ENCODE measurements around a stretch of chr11.

GRCh38 chr11:32566527-32567001, 17.1 kb upstream of the EIF3M start:
- PRO-cap = no peak
- RAMPAGE, long total RNA = no peak

DNA sequence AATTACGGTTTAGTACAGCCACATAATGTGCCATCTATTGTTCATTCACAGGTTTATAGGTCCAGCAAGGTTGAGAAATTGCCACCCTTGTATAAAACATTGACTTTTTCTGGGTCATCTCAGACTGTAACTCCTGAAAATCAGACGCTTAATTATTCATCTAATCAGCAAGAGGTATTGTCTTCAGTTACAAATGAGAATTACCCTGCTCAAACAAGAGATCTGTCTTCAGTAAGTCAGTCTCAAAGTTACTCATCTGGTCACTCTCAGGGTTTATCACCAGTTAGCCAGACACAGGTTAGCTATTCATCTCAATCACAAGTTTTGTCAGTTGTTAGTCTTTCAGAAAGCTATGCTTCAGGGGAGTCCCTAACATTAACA, 40.1 kb downstream of the QSER1 start:
- PRO-cap = no peak
- RAMPAGE, long total RNA = no peak

DNA sequence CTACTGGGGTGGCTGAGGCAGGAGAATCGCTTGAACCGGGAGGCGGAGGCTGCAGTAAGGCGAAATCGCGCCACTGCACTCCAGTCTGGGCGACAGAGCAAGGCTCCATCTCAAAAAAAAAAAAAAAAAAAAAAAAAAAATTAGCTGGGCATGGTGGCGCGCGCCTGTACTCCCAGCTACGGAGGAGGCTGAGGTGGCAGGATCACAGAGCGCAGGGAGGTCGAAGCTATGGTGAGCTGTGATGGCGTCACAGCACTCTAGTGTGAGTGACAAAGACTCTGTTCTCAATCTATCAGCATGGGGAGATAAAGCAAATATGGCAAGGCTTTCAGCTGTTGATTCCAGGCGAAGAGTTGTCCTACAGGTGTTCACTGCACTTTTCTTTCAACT, 1.8 kb downstream of the CSTF3 start:
- PRO-cap = no peak
- RAMPAGE, long total RNA = no peak

DNA sequence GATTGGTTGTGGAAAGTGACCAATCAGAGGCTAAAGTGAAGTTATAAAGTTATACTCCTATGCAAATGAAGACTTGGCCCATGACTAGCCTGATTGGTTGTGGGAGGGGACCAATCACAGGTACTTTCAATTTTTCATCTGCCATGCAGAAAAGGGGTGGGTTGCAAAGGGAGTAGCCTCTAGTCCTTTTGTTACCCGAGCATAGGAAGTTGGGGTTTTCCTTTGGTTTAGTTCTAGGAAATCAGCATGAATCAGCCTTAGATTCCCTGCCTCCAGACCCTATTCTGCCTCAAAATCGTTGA, 18.2 kb upstream of the CSTF3 start:
- PRO-cap = no peak
- RAMPAGE, long total RNA = no peak

GRCh38 chr11:33256601-33256963, 599 bp upstream of the HIPK3 start:
- PRO-cap = no peak
- RAMPAGE, long total RNA = no peak

DNA sequence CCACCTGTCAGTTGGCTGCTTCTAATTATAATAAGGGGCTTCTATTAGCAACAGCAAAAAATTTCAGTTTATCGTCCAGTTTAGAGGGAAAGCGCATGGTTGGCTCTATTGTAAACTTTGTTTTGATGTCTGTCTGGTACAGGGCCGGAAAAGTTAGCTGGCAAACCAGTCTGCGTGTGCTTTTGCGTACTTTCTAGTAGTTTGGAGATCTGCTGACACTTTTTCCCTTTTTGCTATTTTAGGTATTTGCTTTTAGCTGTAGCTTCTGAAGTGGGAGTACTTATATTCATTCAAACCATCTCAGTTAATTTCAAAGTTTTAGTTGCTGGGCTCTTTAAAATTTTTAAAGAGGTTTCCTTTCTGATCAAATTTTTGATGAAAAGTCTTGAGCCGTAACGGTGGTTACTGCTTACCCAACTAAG, 1.7 kb downstream of the HIPK3 start:
- PRO-cap = bidirectional peak, plus-strand start at position 66 of the sequence, minus-strand start outside the sequence
- RAMPAGE, long total RNA = no peak

DNA sequence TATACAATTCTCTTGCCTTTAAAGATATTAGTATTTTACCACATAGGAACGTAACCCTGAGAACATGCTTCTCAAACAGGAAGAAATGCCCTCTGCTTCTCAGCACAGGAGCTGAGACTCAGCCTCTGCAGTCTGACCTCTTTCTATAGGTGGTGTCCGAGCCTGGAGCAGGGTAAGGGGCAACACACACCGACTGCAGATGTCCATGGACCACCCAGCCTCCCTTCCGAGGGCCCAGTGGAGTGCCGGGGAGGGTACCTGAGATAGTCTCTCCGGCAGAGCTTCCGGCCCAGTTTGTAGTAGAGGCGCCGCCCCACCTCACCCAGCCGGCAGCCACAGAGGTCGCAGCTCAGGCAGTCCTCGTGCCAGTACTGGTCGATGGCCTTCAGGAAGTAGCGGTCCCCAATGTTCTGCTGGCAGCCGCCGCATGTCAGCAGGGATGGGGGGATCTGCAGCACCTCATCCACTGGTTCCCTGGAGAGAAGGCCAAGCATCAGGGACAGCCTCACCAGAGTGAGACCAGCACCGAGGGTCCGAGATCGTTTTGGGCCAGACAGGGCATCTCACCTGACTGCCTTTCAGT, 27.4 kb downstream of the LMO2 start:
- PRO-cap = no peak
- RAMPAGE, long total RNA = no peak

GRCh38 chr11:34140830-34141332, 35.5 kb downstream of the NAT10 start:
- PRO-cap = no peak
- RAMPAGE, long total RNA = no peak

- PRO-cap = no peak
- RAMPAGE, long total RNA = no peak
These were observed 115.7 kb downstream of the ABTB2 start for GRCh38 chr11:34241924-34242692.

DNA sequence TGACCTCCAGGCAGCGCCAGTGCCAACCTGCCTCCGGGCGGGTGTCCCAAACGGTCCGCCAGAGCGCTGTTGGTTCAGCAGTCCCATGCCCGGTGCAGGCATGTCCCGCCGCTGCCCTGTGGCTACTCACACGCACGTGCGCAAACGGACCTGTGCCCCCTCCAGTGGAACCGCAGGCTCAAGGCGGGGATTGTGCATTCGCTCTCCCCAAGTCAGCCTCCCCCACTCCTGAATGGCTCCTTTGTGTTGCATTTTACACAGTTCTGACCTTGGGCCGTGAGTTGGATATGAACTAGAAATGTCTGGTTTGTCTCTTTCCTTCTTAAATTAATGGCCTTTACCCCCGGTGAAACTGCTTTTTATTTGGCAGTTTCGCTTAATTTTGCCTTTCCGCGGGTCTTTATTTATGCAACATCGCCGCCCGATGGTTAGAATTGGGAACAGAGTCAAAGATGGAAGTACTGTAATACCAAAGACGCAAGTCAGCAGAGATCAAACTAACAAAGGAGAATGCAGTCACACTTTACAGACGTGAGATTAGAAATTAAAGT, 1.3 kb upstream of the ABTB2 start:
- PRO-cap = no peak
- RAMPAGE, long total RNA = no peak

GRCh38 chr11:34634679-34635207, 13.8 kb downstream of the EHF start:
- PRO-cap = no peak
- RAMPAGE, long total RNA = no peak

GRCh38 chr11:34637047-34637548, 16.2 kb downstream of the EHF start:
- PRO-cap = no peak
- RAMPAGE, long total RNA = no peak

DNA sequence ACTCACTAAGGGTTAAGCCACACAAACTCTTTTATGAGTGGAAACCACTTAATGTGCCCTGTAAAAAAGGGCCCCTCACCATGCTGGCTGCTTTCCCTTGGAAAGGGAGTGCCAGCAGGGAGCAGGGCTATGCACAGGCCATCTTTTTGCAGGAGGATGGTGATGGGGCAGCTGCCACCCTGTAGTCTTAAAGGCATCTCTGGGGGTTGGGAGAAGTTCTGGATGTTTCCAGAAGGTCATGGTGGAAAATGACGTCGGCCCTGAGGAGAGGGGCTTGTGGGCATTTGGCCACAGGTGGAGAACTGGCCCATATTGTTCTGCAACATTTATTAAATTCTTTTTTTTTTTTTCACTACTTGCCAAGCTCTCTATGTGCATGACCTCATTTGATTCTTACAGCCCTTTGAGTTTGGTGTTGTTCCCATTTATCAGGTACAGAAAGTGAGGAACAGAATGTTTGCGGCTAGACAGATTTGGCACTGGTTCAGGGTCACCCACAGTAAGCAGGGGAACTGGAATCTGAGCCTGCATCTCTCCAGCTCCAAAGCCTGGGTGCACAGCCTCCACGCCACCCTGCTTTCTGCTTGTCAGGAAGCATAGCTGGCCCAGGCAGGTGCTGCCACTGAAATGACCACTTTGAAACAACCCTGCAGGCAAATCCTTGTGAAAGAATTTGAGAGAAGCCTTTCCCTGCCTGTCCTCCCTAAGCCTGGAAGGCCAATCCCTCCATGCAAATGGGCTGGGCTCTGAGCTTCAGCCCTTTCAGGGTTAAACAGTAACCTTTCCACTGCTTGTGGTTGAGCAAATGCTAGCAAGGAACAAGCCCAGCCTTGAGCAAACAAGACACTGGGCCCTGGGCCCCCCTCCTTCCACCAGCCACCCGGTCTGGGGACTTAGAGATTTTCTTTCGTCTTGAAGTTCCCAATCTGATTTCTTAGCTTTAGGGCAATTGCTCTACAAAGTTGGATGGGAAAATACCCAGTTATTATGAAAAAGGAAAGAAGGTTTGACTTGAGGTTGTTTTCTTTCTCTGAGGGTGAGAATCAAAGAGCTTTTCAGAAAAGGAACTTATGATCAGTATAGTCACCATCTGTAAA, 19.1 kb downstream of the EHF start:
- PRO-cap = no peak
- RAMPAGE, long total RNA = no peak

DNA sequence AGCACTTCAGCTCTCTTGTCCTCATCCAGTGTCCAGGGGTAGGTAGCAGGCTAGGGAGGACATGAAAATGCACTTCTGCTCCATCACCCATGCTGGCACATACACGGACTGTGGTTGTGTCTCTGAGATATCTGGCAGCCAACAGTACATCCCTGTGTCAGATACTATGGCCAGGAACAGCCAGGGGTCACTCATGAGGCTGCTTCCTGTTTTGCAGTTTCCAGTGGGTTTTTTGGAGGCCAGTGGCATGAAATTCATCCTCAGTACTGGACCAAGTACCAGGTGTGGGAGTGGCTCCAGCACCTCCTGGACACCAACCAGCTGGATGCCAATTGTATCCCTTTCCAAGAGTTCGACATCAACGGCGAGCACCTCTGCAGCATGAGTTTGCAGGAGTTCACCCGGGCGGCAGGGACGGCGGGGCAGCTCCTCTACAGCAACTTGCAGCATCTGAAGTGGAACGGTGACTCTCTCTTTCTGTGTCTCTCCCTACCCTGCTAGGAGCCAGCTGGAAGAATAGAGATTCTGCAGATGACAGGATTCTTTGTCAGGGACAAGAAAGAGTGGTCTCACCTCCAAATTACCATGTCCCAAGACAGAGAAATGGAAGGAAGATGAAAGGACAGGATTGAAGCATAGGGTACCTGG, 25.5 kb downstream of the EHF start:
- PRO-cap = no peak
- RAMPAGE, long total RNA = no peak

DNA sequence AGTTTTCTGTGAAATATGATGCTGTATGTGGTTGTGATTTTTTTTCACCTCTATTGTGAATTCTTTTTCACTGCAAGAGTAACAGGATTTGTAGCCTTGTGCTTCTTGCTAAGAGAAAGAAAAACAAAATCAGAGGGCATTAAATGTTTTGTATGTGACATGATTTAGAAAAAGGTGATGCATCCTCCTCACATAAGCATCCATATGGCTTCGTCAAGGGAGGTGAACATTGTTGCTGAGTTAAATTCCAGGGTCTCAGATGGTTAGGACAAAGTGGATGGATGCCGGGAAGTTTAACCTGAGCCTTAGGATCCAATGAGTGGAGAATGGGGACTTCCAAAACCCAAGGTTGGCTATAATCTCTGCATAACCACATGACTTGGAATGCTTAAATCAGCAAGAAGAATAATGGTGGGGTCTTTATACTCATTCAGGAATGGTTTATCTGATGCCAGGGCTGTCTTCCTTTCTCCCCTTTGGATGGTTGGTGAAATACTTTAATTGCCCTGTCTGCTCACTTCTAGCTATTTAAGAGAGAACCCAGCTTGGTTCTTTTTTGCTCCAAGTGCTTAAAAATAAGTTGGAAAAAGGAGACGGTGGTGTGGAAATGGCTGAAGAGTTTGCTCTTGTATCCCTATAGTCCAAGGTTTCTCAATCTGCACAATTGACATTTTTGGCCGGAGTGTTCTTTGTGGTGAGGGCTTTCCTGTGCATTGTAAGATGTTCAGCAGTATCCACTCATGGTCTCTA, 38.4 kb downstream of the EHF start:
- PRO-cap = no peak
- RAMPAGE, long total RNA = no peak

DNA sequence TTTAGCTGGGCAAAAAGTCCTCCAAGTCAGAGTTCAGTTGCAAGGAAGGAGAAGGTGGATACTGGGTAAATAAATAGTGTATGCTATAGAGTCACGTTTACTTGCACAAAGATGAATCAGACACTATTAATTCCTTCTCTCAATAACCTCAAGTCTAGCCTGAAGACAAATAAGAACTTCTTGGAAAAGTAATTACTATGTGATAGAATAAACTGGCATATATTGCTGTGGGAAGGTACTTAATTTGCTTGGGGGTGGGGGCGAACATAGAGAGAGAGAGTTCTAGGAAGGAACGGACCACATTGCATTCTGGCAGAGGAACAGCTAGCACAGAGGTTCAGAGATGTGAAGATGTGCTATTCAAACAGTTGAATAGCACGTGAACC, 136.3 kb downstream of the EHF start:
- PRO-cap = no peak
- RAMPAGE, long total RNA = no peak

DNA sequence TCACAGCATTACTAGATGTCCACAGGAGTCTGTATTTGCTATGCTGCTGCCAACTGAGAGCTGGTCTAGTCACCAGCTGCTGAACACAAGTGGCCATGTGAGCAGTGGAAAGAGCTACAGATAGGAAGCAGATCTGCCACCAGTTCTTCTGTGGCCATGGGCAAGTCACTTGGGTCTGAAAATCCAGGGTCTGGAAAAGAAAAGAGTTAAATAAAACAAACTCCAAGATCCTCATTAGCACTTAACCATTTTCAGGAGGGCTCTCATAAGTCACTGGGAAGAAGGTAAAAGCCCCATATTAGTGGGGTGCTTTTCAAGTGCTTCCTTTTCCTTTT, 91.7 kb downstream of the APIP start:
- PRO-cap = no peak
- RAMPAGE, long total RNA = no peak

- PRO-cap = no peak
- RAMPAGE, long total RNA = no peak
These were observed 280 bp downstream of the PDHX start for GRCh38 chr11:34916824-34916972.

DNA sequence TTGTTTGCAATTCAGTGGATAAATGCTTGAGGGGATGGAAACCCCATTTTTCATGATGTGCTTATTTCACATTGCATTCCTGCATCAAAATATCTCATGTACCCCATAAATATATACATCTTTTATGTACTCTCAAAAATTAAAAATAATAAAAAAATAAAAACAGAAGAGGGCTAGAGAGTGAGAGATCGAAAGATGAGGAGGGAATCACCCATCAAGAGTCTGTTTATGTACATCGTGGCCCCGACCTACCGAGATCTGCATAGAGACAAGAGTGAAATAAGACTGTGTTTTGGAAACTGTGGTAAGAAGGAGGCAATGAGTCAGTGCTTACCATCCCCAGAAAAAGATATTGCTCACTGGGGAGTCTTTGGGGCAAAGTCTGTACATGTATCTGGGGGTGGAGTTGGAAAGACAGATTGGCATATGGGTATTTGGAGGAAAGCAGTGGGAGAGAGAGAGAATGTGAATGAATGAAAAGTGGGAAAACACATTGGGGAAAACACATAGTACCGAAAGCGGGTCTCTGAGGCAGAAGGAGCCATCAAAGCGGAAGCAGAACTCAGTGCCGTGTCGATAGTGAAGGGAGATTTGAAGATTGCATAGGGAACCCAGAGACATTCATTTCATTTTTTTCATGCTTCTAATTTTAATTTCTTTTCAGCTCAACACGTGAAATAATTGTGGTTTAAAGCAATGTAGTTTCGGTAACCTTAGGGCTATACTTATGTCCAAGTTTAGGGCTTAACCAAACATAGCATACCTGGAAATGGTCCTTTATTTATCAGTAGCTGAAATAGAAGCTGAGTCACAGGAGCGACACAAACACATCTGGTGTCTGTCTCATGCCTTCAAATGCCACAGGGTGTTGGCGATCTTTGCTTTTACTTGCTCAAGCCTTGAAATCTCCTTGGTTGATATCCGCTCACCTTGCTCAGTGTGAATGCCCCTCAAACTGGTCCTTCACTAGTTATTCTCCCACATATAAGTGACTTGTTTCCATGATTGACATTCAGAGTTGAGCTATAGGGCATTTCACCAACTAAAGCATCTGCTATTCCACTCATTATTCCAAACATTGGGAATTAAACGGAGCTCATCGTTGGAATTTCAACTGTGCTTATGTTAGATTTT, 98.6 kb upstream of the CD44 start:
- PRO-cap = no peak
- RAMPAGE, long total RNA = no peak

GRCh38 chr11:35153866-35154291, 14.9 kb downstream of the CD44 start:
- PRO-cap = no peak
- RAMPAGE, long total RNA = no peak

Data from Karpas-422 (cell line).